HepG2 (cell line): ENCODE measurements around a stretch of chr9.

DNA sequence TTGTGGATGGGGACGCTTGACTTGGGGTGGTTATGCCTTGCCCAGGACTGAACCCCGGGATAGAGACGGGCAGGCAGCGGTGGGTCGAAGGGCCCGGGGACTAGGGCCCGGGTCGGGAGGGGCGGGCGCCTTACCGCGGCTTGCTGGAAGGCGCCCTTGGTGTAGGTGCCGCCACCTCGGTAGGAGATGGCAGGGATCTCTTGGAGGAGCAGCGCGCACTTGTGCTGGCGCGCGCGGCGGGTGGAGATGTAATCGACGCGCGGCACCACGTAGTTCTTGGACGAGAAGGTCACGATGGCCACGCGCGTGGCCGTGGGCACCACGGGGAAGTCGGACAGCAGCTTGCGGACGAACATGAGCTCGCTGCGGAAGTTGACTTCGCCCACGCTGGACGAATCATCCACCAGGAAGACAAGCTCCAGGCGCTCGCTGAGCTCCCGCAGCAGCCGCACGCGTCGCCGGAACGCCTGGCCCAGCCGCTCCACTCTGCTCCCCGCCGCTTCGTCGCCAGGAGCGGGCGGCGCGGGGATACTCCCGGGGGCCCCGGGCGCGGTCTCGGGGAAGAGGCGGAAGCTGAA, 573 bp downstream of the SVEP1 start:
- RRBS, 2 experiments, result 24 to 26% methylated on average over 10 to 15 of the region's 66 CpGs
CAGE:
- cytosol, long polyA minus RNA, result no peak
- cytosol, long polyA plus RNA, result no peak
- long polyA plus RNA, result no peak
- nucleus, long polyA minus RNA, result no peak
- nucleus, long polyA plus RNA, result no peak

GRCh38 chr9:110604213-110604709, 24.7 kb upstream of the SVEP1 start:
- RRBS, 2 experiments, result no CpG with 5 or more reads among the region's 6 CpGs
CAGE:
- cytosol, long polyA minus RNA, result no peak
- cytosol, long polyA plus RNA, result no peak
- long polyA plus RNA, result no peak
- nucleus, long polyA minus RNA, result no peak
- nucleus, long polyA plus RNA, result no peak

DNA sequence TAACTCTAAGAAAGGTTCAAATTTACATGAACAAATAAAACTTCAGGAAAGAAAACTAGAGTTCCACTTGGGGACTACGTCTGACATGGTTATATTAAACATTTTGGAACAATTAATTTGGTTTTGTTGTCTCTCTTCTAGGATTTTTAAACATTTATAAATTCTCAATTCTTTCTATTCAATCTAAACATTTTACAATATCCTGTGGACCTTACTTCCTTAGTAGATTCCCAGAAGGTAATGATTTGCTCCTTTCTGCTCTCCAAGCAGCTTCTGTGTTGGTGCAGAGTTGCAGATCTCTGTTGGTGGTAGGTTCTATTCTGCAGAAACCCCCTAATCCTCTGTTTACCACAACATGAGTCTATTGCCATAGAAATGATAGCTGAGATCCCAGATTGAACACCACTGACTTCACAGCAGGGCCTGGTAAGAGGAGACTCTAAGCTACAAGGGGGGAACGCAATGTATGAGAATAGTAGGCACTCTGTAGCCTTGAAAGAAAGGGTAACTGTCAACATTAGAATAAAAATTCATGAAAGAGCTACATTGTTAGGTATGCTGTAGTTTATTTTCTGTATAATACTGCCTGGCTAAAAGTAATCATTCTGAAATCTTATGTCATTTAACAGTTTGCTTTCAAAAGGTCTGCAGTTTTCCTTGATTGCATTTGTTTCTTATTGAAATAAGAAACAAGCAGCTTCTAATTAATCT, 59.4 kb downstream of the MUSK start:
- RRBS, 2 experiments, result no CpG with 5 or more reads among the region's 2 CpGs
CAGE:
- cytosol, long polyA minus RNA, result no peak
- cytosol, long polyA plus RNA, result no peak
- long polyA plus RNA, result no peak
- nucleus, long polyA minus RNA, result no peak
- nucleus, long polyA plus RNA, result no peak

DNA sequence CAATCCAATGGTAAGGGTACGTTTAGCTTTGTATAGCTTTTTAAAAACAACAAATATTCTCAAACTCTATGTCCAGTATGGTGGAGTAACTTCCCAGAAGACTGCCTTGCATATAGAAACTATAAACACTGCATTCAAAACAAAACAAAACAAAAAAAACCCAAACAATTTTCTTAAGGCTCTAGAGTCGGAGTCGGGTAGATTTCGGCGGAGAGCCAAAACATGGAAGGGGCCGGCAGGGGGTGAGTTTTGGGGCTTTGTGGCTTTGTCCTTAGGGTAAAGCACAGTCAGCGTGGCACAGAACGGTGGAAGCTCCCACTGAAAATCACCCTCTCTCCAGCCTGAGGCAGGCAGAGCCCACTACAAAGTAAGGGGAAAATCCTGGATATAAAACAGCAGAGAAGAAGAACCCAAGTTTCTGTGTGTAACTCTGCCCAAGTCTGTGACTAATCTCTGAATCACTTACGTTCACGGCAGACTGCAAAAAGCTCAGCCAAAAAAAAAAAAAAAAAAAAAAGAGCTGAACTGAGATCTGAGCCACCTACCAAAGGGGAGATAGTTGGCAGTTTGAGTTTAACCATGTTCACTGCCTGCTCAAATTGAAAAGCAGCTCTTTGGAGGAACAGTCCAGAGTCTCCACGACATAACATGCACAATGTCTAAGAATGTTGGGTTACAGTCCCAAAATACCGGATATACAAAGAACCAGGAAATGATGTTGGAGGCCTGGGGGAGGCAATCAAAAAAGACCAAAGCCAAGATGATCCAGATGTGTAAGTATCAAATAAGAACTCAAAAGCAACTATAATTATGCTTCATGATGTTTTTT, 26.6 kb upstream of the OR2K2 start:
- RRBS, 2 experiments, result no CpG with 5 or more reads among the region's 12 CpGs
CAGE:
- cytosol, long polyA minus RNA, result no peak
- cytosol, long polyA plus RNA, result no peak
- long polyA plus RNA, result no peak
- nucleus, long polyA minus RNA, result no peak
- nucleus, long polyA plus RNA, result no peak

- RRBS, 2 experiments, result no CpG with 5 or more reads among the region's 9 CpGs
CAGE:
- cytosol, long polyA minus RNA, result no peak
- cytosol, long polyA plus RNA, result no peak
- long polyA plus RNA, result no peak
- nucleus, long polyA minus RNA, result no peak
- nucleus, long polyA plus RNA, result no peak
Observed at GRCh38 chr9:111610656-111611275, 11.3 kb upstream of the PTGR1 start.

DNA sequence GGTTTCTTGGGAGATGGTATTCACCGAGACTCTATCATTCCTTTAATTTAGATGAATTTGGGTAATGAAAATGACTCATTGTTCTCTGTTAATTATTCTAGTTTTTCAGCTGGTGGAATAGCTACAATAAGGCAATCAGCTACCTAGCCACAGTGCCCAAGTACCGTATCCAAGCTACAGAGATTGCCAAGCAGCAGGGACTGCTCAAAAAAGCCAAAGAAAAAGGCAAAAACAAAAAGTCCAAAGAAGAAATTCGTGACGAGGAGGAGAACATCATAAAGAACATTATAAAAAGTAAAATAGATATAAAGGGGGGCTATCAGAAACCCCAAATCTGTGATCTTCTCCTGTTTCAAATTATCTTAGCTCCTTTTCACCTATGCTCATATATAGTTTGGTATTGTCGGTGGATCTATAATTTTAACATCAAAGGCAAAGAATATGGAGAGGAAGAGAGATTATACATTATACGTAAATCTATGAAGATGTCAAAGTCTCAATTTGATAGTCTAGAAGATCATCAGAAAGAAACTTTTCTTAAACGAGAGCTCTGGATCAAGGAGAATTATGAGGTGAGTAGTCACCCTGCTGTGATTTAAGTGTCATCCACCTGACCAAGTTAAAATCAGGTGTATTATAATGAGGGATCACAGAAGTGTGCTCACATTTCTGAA, 11.9 kb upstream of the GNG10 start:
- RRBS, 2 experiments, result no CpG with 5 or more reads among the region's 7 CpGs
CAGE:
- cytosol, long polyA minus RNA, result no peak
- cytosol, long polyA plus RNA, result start-site peak on the plus strand centred at position 288 of the sequence, 55 bp wide, 16 and 27 reads in 2 replicates
- long polyA plus RNA, result no peak
- nucleus, long polyA minus RNA, result no peak
- nucleus, long polyA plus RNA, result start-site peak on the plus strand centred at position 455 of the sequence, 99 bp wide, 21 and 17 reads in 2 replicates

DNA sequence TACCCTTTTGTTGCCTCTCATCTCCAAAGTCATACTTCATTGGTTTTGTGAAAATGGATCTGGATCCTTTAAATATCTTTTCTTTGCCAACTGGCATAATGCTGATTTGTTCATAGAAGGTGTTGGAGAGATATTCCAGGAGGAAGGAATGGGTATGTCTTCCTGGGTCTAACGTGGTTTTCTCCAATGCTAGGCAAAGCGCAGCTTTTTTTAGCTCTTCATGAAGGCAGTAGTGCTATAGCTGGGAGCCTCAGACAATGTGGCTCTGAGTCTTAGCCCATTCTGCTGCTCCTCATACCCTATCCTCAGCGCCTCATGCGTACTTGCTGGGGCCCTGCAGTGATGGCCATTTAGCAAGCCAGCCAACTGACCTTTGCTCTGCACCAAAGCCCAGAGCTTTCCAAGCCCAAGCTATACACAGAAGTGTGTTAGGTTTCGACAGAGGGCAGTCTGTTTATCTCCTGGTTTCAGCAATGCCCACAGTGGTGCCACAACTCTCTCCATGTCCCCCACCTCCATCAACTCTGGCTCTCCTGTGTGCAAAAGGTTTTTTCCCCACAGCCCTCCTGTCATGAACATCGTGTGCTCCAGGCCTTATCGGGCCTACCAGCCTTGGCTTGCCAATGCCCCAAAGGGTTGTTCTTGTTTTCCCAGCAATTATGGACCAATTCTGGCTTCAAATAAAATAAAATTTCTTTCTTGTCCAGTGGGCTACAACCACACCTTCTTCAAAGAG, 16.8 kb downstream of the GNG10 start:
- RRBS, 2 experiments, result no CpG with 5 or more reads among the region's 7 CpGs
CAGE:
- cytosol, long polyA minus RNA, result no peak
- cytosol, long polyA plus RNA, result no peak
- long polyA plus RNA, result no peak
- nucleus, long polyA minus RNA, result no peak
- nucleus, long polyA plus RNA, result no peak

DNA sequence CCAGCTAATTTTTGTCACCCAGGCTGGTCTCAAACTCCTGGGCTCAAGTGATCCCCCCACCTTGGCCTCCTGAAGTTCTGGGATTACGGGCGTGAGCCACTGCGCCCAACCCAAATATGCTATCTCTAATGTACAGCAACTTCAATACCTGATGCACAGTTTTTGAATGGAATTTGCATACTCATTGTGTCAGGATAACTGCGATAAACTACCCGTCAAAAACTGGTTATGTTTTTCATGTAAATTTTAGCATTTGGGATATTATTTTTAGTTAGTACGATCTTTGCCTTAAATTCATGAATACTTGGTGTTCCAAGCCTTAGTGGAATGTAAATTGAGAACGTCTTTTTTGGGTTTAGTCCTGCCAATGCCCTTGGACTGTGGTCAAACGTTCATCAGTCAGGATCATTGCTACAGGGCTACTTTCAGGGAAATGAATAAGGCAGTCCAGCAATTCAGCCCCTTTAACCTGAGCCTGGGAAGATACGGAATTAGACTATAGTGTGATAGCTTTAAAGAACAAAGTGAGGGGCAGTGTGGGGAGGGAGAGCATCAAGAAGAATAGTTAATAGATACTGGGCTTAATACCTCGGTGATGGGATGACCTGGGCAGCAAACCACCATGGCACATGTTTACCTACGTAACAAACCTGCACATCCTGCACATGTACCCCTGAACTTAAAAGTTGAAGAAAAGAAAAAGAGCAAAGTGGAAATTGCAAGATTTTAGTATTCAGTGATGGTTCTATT, 4.6 kb downstream of the UGCG start:
- RRBS, 2 experiments, result no CpG with 5 or more reads among the region's 11 CpGs
CAGE:
- cytosol, long polyA minus RNA, result no peak
- cytosol, long polyA plus RNA, result no peak
- long polyA plus RNA, result no peak
- nucleus, long polyA minus RNA, result no peak
- nucleus, long polyA plus RNA, result no peak

- RRBS, 2 experiments, result no CpG with 5 or more reads among the region's 4 CpGs
CAGE:
- cytosol, long polyA minus RNA, result no peak
- cytosol, long polyA plus RNA, result no peak
- long polyA plus RNA, result no peak
- nucleus, long polyA minus RNA, result no peak
- nucleus, long polyA plus RNA, result no peak
Observed at GRCh38 chr9:111909197-111910190, 12.9 kb downstream of the UGCG start.

DNA sequence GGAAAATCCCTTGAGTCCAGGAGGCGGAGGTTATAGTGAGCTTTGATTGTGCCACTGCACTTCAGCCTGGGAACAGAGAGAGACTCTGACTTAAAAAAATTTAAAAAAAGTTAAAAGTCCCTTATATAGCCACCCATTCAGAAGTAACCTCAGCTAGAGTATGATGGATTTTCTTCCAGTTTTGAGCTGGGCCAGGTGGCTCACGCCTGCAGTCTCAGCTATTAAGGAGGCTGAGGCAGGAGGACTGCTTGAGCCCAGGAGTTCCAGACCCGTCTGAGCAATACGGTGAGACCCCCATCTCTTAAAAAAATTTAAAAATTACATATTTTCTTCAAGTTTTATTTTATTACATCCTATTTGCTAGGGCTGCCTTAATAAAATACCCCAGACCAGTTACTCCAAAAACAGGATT, 72.6 kb downstream of the UGCG start:
- RRBS, 2 experiments, result no CpG with 5 or more reads among the region's 4 CpGs
CAGE:
- cytosol, long polyA minus RNA, result no peak
- cytosol, long polyA plus RNA, result no peak
- long polyA plus RNA, result no peak
- nucleus, long polyA minus RNA, result no peak
- nucleus, long polyA plus RNA, result no peak

DNA sequence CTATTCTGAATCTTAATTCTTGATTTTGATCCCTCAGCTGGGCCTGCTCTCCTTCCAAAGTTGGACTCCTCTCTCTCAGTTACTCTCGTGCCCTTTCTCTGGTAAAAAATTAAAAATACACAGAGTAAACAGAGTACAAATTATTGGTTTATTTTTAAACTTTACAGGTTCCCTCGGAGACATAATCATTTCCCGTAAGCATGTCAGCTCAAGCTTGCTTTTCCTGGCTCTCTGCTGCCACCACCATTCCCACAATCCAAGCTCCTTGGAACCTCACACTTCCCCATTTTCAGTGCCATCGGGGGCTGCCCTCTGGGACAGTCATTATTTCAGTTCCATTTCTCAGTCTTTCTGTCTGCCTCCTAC, 125.5 kb downstream of the UGCG start:
- RRBS, 2 experiments, result no CpG with 5 or more reads among the region's 4 CpGs
CAGE:
- cytosol, long polyA minus RNA, result no peak
- cytosol, long polyA plus RNA, result no peak
- long polyA plus RNA, result no peak
- nucleus, long polyA minus RNA, result no peak
- nucleus, long polyA plus RNA, result no peak

GRCh38 chr9:112241842-112242537, 66.9 kb upstream of the SUSD1 start:
- RRBS, 2 experiments, result no CpG with 5 or more reads among the region's 2 CpGs
CAGE:
- cytosol, long polyA minus RNA, result no peak
- cytosol, long polyA plus RNA, result no peak
- long polyA plus RNA, result no peak
- nucleus, long polyA minus RNA, result no peak
- nucleus, long polyA plus RNA, result no peak

GRCh38 chr9:112332372-112332798, 1.0 kb downstream of the PTBP3 start:
- RRBS, 2 experiments, result no CpG with 5 or more reads among the region's 8 CpGs
CAGE:
- cytosol, long polyA minus RNA, result no peak
- cytosol, long polyA plus RNA, result no peak
- long polyA plus RNA, result no peak
- nucleus, long polyA minus RNA, result start-site peak on the minus strand at chr9:112332464-112332536, 26 reads; start-site peak on the minus strand at chr9:112332596-112332663, 15 reads; start-site peak on the minus strand at chr9:112332722-112332761, 7 reads
- nucleus, long polyA plus RNA, result no peak

DNA sequence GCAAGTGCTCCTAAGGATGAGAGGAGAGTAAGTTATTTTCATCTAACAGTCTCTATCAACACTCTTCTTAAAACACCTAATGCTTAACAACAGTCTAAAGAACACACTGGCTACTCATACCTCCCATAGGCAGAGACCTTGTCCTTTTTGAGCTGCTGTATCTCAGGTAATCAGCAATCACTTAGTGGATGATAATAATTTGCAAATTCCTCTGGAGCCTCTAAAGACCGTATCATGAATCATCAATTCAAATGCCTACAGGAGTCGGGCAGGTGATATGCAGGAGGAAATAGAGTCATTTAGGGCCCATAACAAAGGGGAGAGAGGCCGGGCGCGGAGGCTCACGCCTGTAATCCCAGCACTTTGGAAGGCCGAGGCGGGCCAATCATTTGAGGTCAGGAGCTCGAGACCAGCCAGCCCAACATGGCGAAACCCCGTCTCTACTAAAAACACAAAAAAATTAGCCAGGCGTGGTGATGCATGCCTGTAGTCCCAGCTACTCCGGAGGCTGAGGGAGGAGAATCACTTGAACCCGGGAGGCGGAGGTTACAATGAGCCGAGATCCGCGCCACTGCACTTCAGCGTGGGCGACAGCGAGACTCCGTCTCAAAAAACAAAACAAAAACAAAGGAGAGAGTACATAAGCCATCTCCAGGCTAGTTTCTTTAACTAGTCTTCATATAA, 1.2 kb upstream of the HSDL2 start:
- RRBS, 2 experiments, result no CpG with 5 or more reads among the region's 22 CpGs
CAGE:
- cytosol, long polyA minus RNA, result no peak
- cytosol, long polyA plus RNA, result no peak
- long polyA plus RNA, result no peak
- nucleus, long polyA minus RNA, result no peak
- nucleus, long polyA plus RNA, result no peak

- RRBS, 2 experiments, result no CpG with 5 or more reads among the region's 40 CpGs
CAGE:
- cytosol, long polyA minus RNA, result no peak
- cytosol, long polyA plus RNA, result no peak
- long polyA plus RNA, result no peak
- nucleus, long polyA minus RNA, result no peak
- nucleus, long polyA plus RNA, result no peak
Observed at GRCh38 chr9:112487335-112488055, 868 bp downstream of the KIAA1958 start.

DNA sequence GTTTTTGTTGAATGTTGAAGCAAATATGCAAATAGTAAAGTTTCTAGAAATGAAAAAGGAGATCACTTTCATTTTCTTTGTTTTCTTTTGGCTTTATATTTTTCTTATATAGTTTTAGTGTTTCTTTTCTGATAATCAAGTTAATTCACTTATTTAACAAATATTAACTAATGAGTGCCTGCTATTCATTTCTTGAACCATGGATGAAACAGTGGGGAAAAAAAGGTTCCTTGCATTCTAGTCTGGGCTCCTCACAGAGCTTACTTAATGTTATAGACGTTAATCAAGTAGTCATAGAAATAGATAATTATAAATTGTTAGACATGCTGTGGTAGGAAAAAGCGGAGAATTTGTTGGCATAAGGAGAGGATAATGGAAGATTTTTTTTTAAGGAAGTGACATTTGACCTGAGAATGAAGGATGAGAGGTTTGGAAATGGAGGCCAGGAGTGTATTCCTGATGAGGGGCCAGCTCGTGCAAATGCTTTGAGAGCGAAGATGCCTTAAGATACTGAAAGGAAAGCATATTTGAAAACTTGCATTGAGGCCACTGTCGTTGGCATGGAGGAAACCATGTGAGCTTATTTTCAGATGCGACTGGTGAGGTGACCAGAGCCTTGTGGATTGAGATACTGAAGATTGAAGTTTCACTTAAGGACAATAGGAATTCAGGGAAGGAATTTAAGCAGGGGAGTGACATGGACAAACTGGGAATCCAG, 111.3 kb downstream of the KIAA1958 start:
- RRBS, 2 experiments, result no CpG with 5 or more reads among the region's 6 CpGs
CAGE:
- cytosol, long polyA minus RNA, result no peak
- cytosol, long polyA plus RNA, result no peak
- long polyA plus RNA, result no peak
- nucleus, long polyA minus RNA, result start-site peak on the plus strand centred at position 294 of the sequence, 18 bp wide, 20 reads
- nucleus, long polyA plus RNA, result no peak

GRCh38 chr9:112659145-112659761, 58.7 kb downstream of the INIP start:
- RRBS, 2 experiments, result 98 to 99% methylated on average over 7 of the region's 30 CpGs
CAGE:
- cytosol, long polyA minus RNA, result no peak
- cytosol, long polyA plus RNA, result no peak
- long polyA plus RNA, result no peak
- nucleus, long polyA minus RNA, result no peak
- nucleus, long polyA plus RNA, result no peak

DNA sequence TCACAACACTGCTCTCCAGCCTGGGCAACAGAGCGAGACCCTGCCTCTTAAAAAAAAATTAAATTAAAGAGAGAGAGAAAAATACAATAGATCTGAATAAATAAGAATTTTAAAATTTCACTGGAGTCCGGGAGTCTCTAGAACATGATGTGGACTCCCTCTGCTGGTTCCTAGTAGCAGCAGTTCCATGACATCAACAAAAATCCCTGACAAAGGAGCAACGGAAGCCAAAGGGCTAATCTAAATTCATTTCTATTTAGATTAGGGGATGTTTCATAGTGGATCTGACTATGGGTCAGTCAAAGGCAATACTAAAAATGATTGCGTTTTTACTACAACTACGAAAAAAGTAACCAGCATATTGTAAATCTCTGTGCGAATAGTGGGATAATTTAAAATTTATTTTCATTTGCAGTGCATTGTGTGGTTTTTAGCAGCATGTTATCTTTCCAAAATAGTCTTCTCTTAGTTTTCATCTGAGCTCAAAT, 6.8 kb downstream of the INIP start:
- RRBS, 2 experiments, result no CpG with 5 or more reads among the region's 6 CpGs
CAGE:
- cytosol, long polyA minus RNA, result no peak
- cytosol, long polyA plus RNA, result no peak
- long polyA plus RNA, result no peak
- nucleus, long polyA minus RNA, result no peak
- nucleus, long polyA plus RNA, result no peak

- RRBS, 2 experiments, result no CpG with 5 or more reads among the region's 3 CpGs
CAGE:
- cytosol, long polyA minus RNA, result no peak
- cytosol, long polyA plus RNA, result no peak
- long polyA plus RNA, result no peak
- nucleus, long polyA minus RNA, result no peak
- nucleus, long polyA plus RNA, result no peak
Observed at GRCh38 chr9:112754594-112755011, 4.0 kb downstream of the SNX30 start.

GRCh38 chr9:112838279-112839235, 52.1 kb downstream of the SLC46A2 start:
- RRBS, 2 experiments, result no CpG with 5 or more reads among the region's 7 CpGs
CAGE:
- cytosol, long polyA minus RNA, result no peak
- cytosol, long polyA plus RNA, result no peak
- long polyA plus RNA, result no peak
- nucleus, long polyA minus RNA, result no peak
- nucleus, long polyA plus RNA, result no peak